Umbilical cord (tissue), 2 donors: ENCODE data around the gene SERPINE2.

DNA sequence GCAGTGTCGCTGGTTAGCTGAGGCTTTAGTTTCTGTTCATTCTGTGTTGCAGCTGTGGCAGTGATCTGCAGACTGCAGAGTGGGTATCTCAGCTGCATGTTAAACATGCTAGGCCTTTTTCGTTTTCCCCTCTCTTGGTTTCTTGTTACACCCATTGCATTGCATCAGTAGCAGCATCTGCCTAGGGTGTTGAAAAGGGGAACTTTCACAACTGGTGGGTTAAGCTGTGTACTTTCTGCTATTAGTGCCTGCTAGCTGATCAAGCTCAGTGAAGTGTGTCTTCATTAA, 51.3 kb downstream of the ACSL3 start:
- RAMPAGE, long total RNA = no peak

DNA sequence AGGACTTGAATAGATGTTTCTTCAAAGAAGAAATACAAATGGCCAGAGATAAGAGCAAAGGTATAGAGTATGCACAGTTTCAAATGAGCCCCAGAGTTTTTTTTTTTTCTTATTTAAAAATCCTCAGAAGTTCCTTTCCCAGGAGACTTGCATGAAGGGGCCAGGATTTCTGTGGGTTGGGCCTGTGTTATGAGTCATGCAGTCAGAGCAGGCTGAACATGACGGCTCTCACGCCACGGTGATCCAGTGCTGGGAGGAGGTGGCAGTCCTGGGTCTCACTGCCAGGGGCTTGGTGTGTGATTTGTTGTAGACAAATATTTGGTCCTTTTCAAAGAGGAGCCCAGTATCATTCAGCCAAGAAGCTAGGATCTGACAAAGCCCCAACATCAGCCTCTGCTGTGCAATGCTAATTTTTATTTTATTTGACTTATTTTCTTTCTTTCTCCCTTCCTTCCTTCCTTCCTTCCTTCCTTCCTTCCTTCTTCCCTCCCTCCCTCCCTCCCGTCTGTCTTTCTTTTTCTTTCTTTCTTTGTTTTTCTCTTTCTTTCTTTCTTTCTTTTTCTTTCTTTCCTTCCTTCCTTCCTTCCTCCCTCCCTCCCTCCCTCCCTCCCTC, 10.4 kb upstream of the KCNE4 start:
- RAMPAGE, long total RNA = no peak

- RAMPAGE, long total RNA = no peak
Observed at GRCh38 chr2:223930262-223931116, 14.6 kb downstream of the WDFY1 start.

DNA sequence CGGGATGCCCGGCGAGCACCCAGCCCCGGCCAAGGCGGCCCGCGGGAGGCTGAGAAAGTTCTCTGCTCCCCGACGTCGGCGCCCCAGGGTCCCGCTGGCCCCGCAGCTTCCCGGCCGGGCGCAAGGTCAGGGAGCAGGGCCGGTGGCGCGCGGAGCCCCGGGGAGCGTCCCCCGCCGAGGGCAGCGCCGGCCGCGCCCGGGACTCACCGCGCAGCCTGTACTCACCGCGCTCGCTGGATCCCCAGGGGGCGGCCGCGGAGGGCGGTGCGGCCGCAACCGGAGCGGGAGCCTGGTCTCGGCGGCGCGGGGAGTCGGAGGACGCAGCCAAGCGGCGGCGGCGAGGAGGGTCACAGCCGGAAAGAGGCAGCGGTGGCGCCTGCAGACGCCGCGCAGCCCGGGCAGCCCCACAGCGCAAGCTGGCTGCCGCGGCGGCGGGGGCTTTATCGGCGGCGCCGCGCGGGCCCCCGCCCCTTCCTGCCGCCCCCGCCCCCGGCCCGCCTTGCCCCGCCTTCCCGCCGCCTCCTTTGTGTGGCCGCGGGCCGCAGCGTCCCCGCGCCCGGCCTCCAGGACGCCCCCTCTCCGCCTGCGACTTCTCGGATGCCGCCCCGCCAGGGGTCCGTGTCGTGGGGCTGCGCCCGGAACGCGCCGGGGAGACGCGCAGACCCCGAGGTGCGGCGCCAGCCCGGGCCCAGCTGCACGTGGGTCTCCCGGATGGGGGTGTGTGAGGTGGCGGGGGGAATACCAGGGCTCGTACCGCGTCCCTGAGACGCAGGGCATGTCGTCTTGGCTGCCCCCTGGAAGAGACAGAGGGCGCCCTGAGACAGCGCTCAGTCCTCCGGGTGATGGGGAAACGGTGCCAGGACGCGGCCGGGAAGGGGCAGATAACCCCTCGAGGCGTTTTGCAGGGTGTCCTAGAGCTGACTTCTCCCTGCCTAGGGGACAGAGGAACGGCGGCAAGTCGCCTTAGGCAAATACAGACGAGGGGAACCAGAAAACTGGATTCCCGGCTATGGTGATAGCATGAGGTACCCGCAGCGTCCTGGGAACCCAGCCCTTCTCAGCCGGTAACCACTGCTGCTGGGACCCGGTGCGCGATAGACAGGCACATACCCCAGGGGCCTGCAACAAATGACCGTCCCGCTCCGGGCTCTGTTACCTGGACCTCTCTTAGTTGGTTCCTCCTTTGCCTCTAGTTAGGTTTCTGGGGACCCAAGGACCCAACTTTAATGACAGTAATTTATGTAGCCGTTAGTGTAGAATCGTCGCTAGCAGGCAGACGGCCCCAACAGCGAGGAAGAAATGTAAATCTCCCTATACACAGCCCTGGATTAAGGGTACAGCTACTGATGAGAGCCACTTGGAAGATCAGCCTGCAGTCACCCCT, at the start of gene SERPINE2:
Gene SERPINE2 (minus strand): TSS at position 413 of the 1,384 bp plus-strand sequence.
- RAMPAGE, long total RNA = start-site peak on the minus strand centred at position 285 of the sequence, 98 bp wide, 8 and 5 reads in 2 replicates; start-site peak on the minus strand centred at position 425 of the sequence, 24 bp wide, 5 and 8 reads in 2 replicates

- RAMPAGE, long total RNA = no peak
Observed at GRCh38 chr2:224484910-224485714, 83.2 kb upstream of the FAM124B start.

GRCh38 chr2:224510879-224511786, 74.0 kb downstream of the CUL3 start:
- RAMPAGE, long total RNA = no peak

GRCh38 chr2:224514489-224515076, 70.6 kb downstream of the CUL3 start:
- RAMPAGE, long total RNA = no peak

GRCh38 chr2:224542386-224543337, 42.5 kb downstream of the CUL3 start:
- RAMPAGE, long total RNA = no peak

DNA sequence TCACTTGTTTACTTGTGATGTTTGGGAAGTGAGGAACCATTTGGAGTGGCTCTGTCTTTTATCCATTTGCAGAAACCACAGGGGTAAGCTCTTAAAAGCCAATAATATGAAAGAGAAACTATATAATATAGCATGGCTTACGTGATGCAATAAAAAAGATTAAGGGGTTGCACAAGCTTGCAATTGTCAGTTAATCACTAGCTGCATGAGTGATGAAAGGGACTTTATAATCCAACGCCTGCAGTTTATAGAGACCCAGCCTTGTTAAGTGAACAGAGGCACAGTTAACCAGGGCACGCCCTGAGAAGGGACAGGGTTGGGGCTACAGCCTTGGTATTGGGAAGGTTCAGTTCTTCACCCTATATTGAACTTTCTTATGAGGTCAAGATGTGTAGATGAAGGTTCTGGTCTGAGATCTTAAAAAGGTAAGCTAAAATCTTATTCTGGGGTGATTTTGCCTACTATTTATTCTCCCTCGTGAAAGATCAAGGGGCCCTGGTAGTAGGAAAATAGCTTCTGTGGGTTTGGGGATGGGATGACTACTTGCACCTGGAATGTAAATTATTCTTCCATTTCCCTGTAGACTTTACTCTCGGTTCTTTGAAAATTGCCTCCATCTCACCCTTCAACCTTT, 37.7 kb downstream of the CCDC195 start:
- RAMPAGE, long total RNA = no peak

GRCh38 chr2:224797006-224797222, 80.7 kb upstream of the CCDC195 start:
- RAMPAGE, long total RNA = no peak

DNA sequence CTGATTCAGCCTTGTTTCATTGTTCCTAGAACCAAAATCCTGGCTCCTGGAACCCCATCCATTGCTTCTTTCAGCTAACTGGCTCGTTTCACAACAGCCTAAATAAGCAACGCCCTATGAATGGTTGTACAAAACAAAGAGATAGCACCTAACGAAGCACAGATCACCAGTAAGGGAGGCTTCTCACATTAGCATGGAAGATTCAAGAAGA, 99.9 kb downstream of the DOCK10 start:
- RAMPAGE, long total RNA = no peak

- RAMPAGE, long total RNA = no peak
Observed at GRCh38 chr2:224944401-224944768, 97.9 kb downstream of the DOCK10 start.

GRCh38 chr2:224946698-224947554, 95.3 kb downstream of the DOCK10 start:
- RAMPAGE, long total RNA = no peak

DNA sequence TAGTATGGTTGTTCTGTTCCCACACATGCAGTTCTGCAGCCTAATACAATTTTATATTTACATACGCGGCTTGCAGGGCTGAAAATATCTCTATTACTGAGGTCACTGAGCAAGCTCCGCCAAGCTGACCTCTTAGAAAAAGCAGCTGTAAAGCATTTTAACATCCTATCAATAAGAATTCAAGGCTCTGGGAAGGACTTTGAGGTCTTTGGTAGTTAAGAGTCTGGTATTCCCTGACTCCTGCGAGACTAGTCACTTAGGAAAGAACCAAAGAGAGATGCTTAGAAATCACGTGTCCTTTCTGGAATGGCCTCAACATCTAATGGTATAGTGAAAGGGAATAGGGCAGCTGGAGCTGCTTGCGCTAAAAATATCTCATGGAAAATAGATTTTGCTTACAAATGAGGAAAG, 59.2 kb downstream of the DOCK10 start:
- RAMPAGE, long total RNA = no peak

DNA sequence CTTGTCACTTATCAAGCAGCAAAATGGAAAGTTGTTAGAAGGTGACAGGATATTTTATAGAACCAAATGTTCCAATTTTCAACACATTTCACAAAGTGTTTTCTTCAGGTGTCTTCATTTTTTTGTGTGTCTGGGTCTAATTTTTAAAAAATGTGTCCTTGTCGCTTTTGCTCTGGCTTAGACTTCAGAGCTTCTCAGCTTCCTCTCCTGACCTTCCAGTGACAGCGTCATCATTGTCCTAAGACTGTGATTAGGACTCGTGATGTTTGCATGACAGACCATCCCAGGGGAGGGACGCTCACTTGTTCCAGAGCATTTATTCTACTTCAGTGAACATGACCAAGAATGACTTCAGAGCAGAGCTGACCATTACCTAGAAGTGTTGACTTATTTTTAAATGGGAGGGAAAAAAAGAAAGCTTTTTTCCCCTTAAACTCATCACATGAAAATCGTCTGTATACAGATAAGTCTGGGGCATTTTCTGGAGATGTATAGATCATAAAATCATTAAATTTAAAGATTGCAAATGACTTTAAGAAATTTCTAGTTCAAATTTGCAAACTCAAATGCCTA, 591.9 kb downstream of the IRS1 start:
- RAMPAGE, long total RNA = no peak

DNA sequence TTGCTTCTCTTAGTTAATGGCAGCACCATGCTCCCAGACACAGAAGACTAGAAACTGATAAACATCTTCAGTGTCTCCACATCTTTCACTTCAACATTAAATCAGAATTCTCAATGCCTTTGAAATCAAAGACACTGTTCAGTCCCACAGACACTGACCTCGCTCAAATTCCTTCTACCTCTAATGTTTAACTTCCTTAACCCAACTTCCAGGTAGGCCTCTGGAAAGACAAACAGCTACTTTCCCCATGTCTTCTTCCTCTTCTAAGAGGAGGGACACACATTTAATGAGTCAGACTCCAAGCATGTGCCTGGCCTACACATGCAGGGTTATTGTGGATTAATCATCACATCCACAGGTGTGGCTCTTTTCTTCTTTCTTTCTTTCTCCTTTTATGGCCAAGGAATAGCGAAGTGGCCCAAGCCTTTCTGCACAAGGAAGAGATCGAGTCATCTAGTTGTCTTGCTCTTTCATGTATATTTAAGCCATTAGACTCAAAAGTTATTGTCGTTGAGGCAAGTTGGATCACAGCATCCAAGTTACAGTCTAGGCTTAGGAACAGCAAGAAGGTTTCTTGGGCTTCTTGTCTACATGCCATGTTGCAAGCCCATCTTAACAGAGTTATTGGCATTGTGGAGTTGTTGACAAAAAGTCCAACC, 387.8 kb downstream of the IRS1 start:
- RAMPAGE, long total RNA = no peak

DNA sequence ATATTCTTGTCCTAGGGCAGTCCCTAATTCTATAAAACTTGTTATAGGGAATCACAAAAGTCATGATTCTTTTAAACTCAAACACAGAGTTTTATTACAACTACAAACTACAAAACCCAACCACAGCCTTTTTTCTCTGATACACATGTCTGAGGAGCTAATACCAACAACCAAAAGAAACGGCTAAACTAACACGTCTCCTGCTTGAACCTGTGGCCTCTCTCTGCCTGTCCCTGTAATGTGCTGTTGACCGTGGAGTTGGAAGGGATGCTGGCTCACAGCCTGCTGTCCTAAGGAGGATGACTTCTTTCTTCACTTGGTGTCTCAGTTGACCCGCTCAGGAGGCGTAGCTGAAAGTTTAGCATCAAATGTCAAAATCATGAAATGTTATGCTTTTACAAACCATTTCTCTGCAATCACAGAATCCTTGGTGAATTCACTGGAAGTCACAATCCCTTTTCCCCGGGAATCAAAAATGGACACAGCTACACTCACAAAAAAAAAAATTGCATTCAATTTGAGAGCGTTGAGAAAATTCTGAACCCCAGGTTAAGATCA, 74.5 kb downstream of the IRS1 start:
- RAMPAGE, long total RNA = no peak

DNA sequence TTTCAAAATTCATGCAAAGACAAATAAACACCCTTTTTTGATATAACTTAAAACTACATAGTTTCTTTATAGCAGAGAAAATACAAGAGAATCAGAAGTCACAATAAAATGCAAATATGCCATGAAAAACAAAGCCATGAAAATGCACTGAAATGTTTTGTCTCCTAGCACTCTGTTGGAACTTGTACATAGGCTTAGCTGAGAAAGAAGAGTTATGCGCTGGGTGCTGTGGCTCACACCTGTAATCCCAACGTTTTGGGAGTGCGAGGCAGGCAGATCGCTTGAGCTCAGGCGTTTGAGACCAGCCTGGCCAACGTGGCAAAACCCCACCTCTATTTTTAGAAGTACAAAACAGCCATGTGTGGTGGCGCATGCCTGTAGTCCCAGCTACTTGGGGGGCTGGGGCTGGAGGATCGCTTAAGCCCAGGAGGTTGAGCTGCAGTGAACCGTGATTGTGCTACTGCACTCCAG, 39.9 kb downstream of the IRS1 start:
- RAMPAGE, long total RNA = no peak

- RAMPAGE, long total RNA = no peak
Observed at GRCh38 chr2:226875531-226876458, 39.9 kb downstream of the RHBDD1 start.

GRCh38 chr2:226969472-226969892, 133.6 kb downstream of the RHBDD1 start:
- RAMPAGE, long total RNA = no peak